REH cell (cell line): Measurements from ENCODE around the genes CUTC, SEMA4G, SFXN3 and NPM3.

DNA sequence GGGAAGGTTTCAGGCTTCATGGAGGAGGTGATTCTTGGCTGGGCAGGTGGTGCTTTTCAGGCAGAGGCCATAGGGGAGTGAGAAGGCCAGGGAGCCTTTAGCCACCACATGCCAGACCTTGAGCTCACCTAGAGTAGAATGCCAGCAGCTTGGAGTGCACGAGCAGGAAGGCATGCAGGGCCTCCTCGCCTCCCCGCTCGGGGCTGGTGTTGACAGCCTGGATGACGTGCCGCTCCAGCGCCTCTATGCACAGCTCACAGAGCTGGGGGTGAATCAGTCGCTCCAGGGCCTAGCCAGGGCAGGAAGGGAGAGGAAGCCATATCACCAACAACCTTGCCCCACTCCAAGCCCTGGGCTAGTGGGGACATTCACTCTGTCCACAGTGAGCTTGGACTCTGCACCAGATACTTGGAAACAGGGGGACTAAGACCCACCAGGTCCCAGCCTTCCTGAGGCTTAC, 15.7 kb downstream of the HPS1 start:
- PRO-cap, result no peak

DNA sequence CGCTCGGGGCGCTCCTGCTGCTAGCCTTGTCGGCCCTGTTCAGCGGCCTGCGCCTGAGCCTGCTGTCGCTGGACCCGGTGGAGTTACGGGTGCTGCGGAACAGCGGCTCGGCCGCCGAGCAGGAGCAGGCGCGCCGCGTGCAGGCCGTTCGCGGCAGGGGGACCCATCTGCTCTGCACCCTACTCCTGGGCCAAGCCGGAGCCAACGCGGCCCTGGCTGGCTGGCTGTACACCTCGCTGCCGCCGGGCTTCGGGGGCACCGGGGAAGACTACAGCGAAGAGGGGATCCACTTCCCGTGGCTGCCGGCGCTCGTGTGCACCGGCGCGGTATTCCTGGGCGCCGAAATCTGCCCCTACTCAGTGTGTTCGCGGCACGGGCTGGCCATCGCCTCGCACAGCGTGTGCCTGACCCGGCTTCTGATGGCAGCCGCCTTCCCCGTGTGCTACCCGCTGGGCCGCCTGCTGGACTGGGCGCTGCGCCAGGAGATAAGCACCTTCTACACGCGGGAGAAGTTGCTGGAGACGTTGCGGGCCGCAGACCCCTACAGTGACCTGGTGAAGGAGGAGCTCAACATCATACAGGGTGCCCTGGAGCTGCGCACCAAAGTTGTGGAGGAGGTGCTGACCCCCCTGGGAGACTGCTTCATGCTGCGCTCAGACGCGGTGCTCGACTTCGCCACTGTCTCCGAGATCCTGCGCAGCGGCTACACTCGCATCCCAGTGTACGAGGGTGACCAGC, 1.1 kb downstream of the CNNM1 start:
- PRO-cap, result no peak

GRCh38 chr10:99610552-99611524, 9.4 kb downstream of the SLC25A28 start:
- PRO-cap, result no peak

- PRO-cap, result bidirectional peak, plus-strand start at chr10:99732301, minus-strand start at chr10:99732095; unidirectional peak, plus-strand start at chr10:99732485; bidirectional peak, plus-strand start at chr10:99732689, minus-strand start at chr10:99732645; bidirectional peak, plus-strand start at chr10:99732877, minus-strand start at chr10:99732900
These were observed at the start of gene CUTC for GRCh38 chr10:99731813-99733039. CUTC (plus strand) TSS chr10:99732234.

DNA sequence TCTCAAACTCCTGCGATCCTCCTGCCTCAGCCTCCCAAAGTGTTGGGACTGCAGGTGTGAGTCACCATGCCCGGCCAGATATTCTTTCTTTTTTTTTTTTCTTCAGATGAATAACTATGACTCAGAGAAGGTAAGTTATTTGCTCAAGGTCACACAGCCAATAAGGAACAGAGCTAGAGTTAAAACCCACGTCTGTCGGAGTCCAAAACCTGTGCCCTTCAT, 28.2 kb upstream of the DNMBP start:
- PRO-cap, result no peak

DNA sequence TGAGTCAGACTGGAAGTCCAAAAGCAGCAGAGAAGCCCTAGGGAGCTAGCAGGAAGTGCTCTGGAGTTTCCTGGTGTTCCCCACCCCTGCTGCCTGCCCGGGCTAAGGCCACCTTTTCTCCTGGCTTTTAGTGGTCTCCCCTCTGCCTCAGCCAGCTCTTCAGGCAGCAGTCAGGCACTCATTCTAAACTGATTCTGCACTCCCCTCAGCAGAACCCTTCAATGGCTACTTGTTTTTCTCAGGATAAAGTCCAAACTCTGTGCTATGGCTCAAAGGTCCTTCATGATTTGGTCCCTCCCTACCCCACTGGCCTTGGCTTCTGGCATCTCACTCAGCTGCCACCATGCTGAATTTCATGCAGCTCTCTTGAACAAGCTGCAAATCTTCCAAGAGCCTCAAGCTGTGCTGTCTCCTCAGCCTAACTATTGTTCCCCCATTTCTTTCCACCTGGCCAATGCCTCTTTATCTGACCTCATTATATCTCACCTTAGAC, 28.9 kb upstream of the DNMBP start:
- PRO-cap, result no peak

DNA sequence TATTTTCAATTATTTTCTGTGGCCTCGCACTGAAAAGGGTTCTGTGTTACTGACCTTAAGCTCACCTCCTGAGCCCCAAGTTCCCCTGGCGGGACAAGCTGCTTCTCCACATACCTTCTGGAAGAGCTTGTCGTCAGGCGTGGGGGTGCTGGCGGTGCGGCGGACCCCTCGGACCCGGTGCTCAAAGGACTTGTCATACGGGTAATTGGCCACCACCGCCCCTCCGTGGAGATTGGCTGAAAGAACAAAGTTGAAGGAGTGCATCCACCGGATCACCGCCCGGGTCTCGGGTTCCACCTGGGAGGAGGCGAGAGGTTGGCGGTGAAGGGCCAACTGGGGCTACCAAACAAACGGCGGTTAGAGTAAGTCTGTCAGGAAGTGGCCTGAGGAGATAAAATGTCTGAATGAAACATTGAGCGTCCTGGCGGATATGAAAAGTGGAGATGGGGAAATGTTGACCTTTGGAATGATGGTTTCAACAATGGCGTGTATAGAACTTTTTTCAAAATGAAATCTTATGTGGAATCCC, 16.5 kb downstream of the CPN1 start:
- PRO-cap, result no peak

DNA sequence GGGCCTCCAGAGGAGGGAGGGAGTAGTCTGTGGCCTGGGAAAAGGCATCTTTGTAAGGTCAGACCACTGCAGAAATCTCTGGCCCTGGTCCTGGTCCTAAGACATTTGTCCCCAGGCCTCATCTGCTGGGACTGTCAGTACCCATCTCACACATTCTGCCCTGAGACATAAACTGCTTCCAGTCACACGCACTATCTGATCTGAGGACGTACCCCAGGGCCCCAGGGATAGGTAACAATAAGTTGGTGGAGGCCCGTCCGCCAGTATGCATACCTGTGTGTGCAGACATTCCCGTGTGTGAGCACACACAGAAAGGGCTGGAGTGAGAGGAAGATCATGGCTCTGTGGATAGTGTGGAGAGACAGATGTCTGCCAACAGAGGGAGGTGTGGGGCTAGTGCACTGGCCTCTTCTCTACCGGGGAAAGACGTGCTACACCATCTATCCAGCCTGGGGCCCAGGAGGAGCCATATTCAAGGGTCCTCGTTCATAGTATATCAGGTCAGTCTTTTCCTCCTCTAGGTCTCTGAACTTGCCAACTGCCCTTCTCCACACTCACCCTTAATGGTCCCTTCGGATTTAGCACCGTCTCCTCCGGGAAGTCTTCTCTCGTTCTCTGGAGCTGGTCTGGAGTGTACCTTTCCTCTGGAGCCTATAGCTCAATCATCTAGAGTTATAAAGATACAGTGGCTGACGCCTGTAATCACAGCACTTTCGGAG, 4.7 kb upstream of the SCD start:
- PRO-cap, result no peak

DNA sequence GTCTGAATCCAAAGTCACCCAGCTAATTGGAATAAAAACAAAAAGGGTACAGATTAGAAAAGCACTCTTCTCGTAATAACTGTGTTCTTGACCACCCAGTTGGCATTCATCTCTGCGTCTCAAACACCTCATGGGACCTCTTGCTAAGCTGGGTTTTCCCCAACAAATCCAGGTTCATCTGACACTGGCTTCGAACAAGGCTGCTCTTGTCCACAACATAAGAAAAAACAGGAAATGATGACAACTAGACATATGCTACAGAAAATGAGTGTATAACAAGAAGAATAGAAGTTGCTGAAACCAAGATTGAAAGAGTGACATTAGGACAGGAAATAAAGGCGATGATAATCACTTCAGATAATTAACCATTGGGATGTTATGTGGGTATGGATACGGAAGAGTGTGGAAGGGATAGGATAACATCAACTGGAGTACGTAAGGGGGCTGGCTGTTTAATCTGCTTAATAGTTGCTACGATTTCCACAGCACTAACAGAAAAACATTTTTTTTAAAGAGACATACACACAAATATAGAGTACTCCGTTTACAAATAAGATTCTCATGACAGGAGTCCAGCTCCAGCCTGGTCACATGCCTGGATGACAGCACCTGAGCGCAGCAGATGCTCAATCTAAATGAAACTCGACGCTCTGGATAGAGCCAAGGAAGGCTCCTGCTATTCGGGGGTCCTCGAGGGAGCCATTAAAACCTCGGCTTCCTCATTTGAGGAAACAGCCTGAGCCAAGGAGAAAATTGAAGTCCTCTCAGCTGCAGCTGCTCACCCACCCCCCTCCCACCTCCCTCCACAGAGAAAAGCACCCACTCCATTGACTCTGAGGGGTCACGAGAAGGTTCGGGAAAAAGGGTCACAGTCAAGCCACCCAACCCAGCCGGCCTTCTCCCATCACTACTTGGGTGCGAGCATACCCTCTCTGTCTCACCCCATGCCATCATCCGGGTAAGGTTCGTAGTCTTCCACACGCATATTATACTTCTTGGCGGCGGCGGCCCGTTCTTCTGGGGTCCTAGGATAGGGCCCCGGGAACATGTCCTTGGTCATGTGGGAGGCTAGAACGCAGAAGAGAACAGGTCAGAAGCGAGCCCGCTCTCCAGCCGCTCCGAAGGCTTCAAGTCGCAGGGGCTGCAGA, 858 bp downstream of the NDUFB8 start:
- PRO-cap, result unidirectional peak, plus-strand start at position 629 of the sequence

DNA sequence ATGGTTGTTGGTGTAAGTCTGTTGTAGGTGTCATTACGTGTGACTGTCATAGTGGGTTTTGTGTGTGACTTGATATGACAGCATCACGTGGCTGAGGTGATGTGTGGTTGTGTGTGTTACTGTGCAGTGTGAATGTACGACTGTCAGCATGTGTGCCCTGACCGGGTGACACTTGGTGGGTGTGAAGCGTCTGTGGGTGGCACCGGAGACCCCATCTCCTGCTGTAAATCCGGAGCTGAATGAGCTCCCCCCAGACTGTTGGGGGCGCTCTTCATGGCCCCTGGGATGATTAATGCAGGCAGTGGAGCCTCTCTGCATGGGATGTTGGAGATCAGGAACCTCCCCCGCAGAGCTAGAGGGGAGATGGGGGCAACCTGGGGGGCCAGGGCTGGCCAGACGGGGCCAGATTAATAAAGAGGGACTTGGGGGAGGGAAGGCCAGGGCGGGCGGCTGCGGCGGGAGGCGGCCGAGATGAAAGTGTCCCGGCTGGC, 33.9 kb downstream of the HIF1AN start:
- PRO-cap, result no peak

GRCh38 chr10:100882692-100883150, 30.0 kb upstream of the SLF2 start:
- PRO-cap, result bidirectional peak, plus-strand start at chr10:100883037, minus-strand start at chr10:100882920

- PRO-cap, result unidirectional peak, plus-strand start at chr10:100969311; bidirectional peak, plus-strand start at chr10:100969519, minus-strand start at chr10:100969437
These were observed at the start of gene SEMA4G for GRCh38 chr10:100968784-100969736. SEMA4G (plus strand) TSS chr10:100969504.

GRCh38 chr10:101005192-101005774, 5.7 kb downstream of the LZTS2 start:
- PRO-cap, result no peak

DNA sequence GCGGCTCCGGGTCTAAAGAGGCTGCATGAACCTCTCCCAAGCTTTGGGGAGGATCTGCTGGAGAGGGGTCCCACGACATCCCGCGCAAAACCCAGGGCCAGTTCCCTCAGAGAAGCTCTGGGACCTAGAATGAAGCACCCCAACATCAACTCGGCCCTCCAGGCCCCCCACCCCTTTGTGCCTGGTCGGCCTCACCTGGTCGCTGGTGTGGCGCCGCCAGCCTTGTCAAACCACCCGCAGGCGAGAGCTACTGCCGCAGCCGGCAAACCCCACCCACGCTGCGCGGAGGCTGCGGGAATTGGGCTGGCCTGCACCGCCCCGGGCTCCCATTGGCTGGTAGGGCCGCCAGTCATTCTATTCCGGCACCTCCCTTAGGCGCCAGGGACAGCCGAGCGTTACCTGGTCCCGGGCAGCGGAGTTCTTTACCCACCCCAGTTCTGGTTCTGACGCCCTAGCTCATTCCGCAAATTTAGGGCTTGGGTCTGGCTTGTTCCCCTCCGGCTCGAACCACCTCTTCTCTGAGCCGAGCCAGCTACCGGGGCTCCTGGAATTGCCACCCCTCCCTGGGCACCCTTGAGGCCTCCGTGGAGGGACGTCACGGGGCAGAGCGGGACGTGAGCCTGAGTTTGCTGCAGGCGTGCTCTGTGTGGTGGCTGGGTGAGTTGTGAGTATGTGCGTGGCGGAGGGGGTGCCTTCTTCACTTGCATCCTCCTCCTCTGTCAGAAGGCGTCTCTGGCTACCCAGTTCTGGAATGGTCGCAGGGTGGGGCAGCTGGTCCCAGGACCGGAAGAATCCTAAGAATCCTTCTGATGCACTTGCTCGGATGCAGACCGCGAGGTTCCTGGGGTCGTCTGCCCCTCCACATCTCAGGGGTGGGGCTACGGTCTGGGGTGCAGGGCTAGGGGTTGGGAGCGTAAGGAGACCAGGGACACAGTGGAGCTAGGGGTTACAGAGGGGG, at the start of gene SFXN3:
SFXN3 (plus strand) TSS at position 357 of the 958 bp plus-strand sequence.
- PRO-cap, result bidirectional peak, plus-strand start at position 357 of the sequence, minus-strand start at position 227 of the sequence

DNA sequence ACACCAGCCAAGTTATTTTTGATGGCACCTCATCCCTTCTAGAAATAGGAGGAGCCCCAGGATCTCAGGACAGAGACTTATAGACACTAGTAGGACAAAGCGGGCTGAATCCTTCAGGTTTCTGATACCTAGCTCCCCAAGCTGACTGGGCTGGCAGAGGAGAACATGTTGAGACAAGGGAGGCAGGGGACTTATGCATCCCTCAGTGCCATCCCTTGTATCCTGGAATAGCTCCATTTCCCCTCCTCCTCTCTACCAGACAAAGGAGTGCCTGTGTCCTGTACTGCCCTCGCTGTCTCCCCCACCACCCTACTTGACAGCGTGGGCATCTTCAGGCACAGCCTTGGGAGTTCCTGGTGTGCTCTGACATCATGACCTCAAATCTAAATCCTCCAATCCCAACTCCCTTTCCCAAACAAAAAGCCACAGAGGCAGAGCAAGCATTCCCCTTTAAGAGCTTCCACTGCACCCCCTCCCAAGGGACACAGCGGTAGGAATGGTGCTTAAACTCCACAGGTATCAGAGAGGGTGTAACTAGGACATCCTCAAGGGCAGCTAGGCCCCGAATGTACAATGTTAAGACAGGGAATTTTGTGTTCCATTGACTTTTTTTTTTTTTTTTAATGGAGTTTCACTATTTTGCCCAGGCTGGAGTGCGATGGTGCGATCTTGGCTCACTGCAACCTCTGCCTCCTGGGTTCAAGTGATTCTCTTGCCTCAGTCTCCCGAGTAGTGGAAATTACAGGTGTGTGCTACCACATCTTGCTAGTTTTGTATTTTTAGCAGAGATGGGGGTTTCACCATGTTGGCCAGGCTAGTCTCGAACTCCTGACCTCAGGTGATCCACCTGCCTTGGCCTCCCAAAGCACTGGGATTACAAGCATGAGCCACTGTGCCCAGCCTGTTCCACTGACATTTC, 9.2 kb downstream of the SFXN3 start:
- PRO-cap, result no peak

DNA sequence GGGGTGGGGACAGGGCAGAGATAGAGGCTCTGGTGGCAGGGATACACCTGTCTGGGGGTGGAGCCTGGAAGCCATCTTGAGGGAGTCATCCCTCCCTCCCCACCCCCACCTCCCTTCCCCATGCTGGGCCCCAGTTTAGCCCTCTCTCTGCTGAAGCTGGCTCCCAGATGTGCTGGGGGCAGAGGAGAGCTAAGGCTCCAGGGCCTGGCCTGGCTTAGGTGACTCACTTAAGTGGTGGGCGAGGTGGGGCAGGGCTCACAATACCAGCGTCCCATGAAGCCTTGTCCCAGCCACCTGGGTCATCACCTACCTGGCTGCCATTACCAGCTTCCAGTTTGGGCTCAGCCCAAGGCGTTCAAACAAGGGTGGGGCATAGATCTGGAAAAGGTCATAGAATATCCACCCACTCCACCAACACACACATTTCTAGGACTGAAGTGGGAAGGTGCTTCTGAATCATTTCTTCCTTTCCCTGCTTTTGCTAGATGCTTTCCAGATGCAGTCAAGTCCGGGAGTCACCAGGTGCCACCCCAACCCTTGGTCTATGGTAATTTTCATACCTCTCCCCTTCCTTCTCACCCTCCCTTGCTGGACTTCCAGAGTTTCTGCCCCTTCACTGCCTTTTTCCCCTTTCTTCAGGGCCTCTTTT, 8.3 kb downstream of the KAZALD1 start:
- PRO-cap, result no peak

- PRO-cap, result bidirectional peak, plus-strand start at chr10:101354069, minus-strand start at chr10:101353754
These were observed 533 bp upstream of the BTRC start for GRCh38 chr10:101353443-101353821.

- PRO-cap, result no peak
These were observed 262 bp upstream of the FBXW4 start for GRCh38 chr10:101695372-101695491.

- PRO-cap, result bidirectional peak, plus-strand start at chr10:101783481, minus-strand start at chr10:101783399
These were observed at the start of gene NPM3 for GRCh38 chr10:101783188-101784194. NPM3 (minus strand) TSS chr10:101783446.

- PRO-cap, result no peak
These were observed 7.9 kb downstream of the LDB1 start for GRCh38 chr10:102112037-102112865.